ENCODE results near the genes ALDOC, TLCD1 and TAOK1.

DNA sequence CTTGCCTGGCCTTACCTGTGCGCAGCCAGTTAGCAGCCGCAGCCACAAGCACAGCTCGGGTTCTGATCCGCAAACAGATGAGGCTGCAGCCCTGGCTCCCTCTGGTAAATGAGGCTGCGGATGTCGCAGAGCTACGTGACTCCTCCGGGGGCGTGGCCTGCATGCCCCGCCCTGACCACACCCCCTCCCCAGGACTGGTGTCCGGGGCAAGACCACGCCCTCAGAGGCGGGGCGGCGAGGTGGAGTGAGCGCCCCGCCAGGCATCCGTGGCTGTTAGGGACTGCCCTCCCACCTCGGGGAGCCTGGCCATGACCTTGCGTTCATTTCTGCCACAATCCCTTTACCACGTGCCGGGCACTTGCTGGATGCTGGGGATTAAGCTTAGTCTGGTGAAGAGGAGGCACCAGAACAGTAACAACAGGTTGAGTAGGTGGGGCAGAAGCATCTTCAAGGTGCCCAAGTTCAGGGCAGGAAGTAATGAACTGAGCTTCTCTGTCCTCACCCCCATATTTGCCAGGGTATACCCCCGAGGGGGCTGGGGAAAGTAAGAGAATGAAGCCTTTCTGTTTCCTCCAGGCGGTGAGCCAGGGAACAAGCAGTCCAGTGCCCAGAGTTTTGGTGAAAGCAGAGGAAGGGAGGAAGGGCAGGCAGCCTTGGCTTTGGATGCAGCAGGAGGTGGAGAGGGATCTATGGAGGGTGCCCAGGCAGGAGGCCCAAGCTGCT, at the start of gene ALDOC:
Gene ALDOC (minus strand): TSS at position 110 of the 723 bp plus-strand sequence.
- PRO-cap, 2 experiments = peak in 2 of 2 experiments; most common plus-strand start position 223 of the sequence (in 1); most common minus-strand start position 110 of the sequence (in 2)

DNA sequence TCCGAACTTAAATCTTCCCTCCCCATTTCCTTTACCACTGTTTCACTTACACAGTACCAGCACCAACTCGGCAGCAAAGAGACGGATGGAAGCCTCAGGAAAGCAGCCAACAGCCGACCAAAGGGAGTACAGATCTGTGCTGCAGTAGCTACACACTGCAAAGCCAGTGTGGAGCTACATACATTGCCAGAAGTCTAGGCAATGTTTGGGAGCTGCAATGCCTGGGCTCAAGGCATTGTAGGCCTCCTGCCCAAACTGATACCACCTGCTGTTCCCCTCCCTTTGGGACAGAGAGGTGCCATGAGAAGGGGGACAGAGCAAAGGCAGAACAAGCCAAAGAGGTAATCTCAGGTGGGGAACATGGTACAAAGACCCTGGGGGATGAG, 1.8 kb downstream of the RSKR start:
- PRO-cap, 2 experiments = no peak in any of the 2 experiments

- PRO-cap, 2 experiments = no peak in any of the 2 experiments
These were observed 11.7 kb downstream of the SUPT6H start for GRCh38 chr17:28673761-28674142.

- PRO-cap, 2 experiments = peak in 2 of 2 experiments; most common plus-strand start chr17:28725814 (in 1); most common minus-strand start chr17:28725674 (in 1)
These were observed at the start of gene TLCD1 for GRCh38 chr17:28725470-28726473. Gene TLCD1 (minus strand): TSS chr17:28726233.

GRCh38 chr17:28746017-28746454, 2.2 kb downstream of the TRAF4 start:
- PRO-cap, 2 experiments = peak in 1 of 2 experiments; most common minus-strand start chr17:28746215 (in 1)

- PRO-cap, 2 experiments = peak in 2 of 2 experiments; most common plus-strand start chr17:28811819 (in 2); most common minus-strand start chr17:28811777 (in 1)
These were observed 31.0 kb downstream of the FAM222B start for GRCh38 chr17:28811558-28811925.

DNA sequence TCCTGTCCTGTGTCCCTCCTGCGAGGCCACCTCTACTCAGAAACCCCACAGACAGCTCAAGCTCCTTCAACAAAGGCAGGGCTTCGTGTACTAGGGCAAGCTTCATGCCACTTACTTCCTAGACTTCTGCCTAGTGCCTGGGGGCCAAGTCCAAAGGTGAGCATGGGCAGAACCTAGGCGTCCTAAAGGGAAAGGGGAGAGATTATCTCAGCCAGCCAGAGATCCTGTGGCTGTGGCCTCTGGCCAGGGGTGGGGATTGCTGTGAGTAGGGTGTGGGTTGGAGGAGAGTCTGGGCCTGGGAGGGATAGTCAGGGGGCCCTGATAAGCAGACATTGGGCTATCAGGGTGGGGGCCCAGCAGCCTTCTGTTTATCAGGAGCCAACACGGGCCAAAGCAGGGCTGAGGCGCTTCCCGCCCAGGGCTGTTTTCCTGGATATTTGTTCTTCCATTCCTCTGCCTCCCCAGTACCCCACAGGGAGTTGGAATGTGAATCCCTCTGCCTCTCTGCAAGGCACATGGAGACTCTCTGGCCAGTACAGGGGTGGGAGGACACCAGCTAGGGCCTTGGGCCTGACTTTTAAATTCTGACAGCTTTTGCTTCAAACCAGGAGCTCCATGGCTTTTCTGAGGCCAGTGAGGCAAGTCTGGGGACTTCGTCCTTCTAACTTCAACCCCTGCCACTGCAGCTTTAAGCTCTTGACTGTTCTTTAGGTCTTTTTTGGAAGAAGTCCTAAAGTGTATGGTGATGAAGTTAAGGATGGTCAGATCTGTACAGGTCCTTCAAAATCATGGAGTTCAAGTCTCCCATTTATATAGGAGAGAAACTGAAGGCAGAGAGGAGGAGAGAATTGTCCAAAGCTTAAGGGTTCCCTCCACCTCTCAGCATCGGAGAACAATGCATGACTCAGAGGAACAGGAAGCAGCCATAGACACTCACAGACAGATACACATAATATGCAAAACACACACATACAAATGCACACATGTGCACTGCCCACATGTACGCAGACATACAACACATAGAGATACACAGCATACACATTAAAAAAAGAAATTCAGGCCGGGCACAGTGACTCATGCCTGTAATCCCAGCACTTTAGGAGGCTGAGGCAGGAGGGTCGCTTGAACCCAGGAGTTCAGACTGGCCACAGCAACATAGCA, 10.7 kb downstream of the ERAL1 start:
- PRO-cap, 2 experiments = no peak in any of the 2 experiments

DNA sequence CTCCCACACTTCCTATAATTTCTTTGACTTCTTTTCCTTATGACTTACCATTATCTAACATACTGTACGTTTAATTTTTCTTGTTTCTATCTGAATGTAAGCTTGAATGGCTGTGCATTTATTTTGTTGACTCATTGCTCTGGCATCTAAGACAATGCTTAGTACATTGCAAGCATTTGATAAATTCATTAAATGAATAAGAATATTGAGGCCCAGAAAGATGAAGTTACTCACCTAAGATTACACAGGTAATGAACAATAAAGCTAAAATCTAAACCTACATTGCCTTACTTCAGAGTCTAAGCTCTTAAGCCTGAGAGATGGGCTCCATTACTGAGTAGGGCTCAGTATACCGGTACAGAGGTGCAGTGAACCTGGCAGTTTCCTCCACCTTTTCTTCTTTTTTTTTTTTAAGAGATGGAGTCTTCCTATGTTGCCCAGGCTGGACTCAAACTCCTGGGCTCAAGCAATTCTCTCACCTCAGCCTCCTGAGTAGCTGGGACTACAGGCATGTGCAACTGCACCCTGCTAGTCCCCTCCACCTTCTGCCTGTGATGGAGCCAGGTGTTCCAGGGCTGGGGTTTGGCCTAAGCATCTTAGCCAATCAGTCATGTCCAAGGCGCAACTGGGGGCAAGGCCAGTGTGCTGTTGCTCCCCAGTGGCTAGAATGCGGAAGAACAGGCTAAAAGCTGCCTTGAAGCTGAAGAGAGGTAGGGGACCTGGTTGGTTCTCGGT, 18.8 kb downstream of the FLOT2 start:
- PRO-cap, 2 experiments = no peak in any of the 2 experiments

- PRO-cap, 2 experiments = no peak in any of the 2 experiments
These were observed 1.1 kb downstream of the DHRS13 start for GRCh38 chr17:28901816-28902239.

GRCh38 chr17:28905317-28906141, 2.6 kb upstream of the DHRS13 start:
- PRO-cap, 2 experiments = no peak in any of the 2 experiments

GRCh38 chr17:28906142-28906682, 3.3 kb upstream of the DHRS13 start:
- PRO-cap, 2 experiments = no peak in any of the 2 experiments

DNA sequence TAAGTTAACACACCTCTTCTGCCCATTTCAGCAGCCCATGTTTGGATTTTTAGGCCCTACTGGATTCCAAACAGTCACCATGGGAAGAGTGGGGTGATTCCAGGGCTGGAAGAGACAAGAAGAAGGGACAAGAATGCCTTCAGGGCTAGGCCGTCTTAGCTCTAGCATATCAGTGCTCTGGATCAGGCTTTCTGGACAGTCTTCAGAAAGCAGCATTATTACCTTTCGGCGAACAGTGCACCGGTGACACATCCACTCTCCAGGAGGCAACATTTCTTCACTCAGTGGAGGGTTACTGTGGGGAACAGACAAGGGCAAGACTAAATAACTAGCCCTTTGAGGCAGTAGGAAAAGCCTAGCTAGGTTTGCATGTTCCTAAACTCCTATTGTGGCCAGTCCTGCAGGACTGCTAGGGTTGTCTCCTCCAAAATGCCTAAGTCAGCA, 23.9 kb upstream of the DHRS13 start:
- PRO-cap, 2 experiments = no peak in any of the 2 experiments

DNA sequence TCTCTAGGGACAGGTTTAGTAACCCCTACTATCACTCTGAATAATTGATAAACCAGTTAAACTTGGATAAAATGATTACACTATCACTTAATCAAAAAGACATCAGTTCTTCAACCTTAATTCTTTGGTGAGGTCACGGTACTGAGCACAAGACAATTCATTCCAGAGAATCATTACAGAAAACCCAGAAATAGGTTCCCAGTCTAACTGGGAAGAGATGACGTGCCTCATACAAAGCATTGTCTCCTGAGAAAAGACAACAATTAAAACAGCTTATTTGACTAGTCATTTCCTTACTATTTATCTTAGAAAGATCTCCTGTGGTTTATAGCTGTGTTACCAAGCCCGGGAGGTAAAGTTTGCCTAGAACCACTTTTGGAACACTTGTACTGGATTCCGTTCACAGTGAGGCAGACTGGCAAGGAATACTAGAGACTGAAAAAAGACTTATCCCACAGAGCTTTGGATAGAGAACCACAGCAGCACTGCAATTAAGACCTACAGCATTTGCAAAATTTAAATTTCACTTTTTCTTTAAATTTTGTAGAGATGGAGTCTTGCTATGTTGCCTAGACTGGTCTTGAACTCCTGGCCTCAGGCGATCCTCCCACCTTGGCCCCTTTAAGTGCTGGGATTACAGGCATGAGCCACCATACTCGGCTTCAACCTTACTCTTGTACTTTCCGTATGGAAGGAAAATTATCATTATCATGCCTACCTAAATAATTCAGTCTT, 5.0 kb downstream of the PHF12 start:
- PRO-cap, 2 experiments = no peak in any of the 2 experiments

DNA sequence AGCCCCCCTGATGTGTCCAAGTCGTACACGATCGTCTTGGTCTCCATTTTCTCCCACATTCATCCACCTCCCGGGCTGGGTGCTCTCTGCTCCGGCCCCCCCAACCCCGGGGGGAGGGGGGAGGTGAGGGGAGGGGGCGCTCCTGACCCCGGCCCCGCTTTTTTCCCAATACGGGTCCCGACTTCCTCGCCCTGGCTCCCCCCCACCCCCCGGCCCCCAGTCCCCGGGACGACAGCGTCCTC, 495 bp downstream of the PHF12 start:
- PRO-cap, 2 experiments = no peak in any of the 2 experiments

DNA sequence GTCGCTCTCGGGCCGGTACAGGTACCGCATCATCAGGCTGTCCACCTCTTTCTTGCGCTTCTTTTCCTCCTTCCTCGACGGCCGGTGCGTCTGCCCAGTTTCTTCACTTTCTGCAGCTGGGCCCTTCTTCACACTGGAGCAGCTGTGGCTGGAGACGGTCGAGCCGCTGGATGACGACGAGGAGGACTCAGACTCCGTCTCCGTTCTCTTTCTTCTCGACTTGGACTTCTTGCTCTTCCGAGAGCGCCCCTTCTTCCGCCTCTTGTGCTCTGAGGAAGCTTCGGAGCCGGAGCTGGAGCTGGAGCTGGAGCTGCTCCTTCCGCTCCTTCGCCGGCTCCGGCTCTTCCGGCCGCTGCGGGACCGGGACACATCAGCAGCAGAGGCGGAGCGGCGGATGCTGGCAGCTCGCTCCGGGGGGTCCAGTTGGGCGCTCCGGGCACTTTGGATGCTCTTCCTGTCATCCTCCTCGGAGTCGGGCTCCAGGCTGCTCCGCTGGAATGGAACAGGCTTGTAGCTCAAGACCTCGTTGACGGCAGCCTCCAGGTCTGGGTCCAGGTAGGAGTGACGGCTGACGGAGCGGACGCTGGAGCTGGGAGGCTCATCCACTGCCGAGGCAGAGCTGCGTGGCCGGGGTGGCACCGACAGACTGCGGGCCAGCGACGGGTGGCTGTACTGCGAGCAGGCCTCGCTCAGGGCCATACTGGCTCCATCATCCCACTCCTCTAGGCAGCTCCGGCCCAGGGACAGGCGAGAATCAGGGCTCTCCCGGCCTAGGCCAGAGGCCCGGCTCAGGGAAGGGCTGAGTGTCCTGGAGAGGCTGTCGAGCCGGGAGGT, 37.0 kb downstream of the PIPOX start:
- PRO-cap, 2 experiments = no peak in any of the 2 experiments

DNA sequence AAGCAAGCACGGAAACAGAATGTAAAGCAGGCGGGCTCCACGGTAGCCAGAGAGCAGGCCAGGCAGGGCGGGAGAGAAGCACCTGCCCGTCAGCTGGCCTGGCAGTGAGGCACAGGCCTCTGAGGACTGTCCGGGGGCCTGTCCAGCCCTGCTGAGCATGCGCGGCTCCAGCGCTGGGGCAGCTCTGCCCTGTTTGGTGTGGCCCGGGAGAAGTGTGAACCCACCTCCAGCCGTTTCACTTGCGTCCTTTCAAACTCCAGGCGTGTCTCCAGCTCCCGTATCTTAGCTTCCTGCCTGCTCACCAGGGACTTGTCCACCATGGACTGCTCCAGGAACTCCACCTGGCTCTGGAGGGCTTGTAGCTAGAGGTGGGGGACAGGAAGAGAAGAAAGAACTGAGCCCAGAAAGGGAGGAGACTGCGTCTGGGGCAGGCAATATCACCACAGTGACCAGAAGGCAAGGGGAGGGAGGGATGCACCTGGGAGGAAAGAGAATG, 46.8 kb downstream of the PIPOX start:
- PRO-cap, 2 experiments = no peak in any of the 2 experiments

DNA sequence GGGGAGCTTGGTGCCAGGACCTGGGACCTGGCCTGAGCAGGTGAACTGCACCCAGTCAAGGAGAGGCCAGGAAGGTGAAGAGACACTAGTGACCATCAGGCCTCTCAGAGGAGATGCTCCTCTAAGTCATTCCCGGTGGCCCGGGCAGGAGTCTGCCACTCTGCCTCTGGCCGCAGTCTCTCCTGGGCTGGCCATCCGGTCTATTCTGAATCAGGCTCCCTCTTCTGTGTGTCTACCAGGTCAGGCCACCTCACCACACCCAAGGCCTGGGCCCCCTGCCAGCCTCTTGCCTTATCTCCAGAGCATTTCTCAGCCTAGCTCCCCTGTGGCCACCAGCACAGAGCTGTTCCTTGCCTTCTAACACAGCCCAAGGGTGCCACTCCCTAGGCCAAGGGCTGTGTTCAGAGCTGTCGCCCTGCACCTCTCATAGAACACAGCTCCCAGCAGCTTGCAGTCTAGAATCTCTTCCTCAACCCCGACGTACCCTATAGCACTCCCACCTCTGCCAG, 55.3 kb downstream of the MYO18A start:
- PRO-cap, 2 experiments = no peak in any of the 2 experiments

DNA sequence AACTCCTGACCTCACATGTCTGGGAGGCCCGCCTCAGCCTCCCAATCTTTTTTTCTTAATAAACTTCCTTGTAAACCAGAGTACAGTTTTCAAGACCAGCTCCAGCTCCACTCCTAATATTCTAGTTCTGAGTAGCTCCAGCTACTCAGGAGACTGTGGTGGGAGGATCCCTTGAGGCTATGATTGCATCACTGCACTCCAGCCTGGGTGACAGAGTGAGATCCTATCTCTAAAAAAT, 42.5 kb upstream of the TAOK1 start:
- PRO-cap, 2 experiments = no peak in any of the 2 experiments

GRCh38 chr17:29390287-29390448, at the start of gene TAOK1:
Gene TAOK1 (plus strand): TSS chr17:29390363.
- PRO-cap, 2 experiments = peak in 2 of 2 experiments; most common plus-strand start chr17:29390348 (in 2)

GRCh38 chr17:29434034-29434657, 44.0 kb downstream of the TAOK1 start:
- PRO-cap, 2 experiments = no peak in any of the 2 experiments

Data from Colon Carcinoma Metastatic in the Lung (tissue), 2 donors.